ENCODE results near the genes PLK5 and AP3D1.

- PRO-cap, 8 experiments: no peak in any of the 8 experiments
Observed at GRCh38 chr19:1507579-1508598, 4.9 kb downstream of the ADAMTSL5 start.

DNA sequence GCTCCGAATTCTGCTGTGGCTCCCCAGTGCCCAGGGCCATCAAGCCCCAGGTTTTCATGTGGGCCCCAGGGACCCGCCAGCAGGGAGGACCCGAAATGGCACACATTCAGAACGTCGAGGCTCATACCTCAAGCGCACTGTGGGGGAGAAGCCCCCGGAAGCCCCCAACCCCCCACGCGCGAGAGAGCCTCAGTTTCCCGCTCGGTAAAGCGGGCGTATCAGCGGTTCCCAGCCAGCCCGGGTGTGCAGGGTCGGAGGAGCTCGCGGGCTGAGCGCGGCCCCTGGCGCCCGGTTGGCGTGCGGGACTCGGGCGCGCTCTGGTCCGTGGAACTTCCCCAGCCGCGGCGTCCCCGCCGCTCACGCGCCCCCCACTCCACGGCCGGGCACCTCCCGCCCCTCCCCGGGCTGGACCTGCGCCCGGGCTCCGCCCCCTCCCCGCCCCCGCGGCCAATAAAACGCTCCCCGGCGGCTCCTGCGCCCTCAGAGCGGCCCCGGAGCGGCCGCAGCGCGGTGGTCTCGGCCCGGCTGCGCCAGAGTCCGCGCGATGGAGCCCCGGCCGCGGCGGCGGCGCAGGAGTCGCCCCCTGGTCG is at the start of gene PLK5:
PLK5 (plus strand) TSS at position 483 of the 590 bp plus-strand sequence.
- PRO-cap, 8 experiments: peak in 1 of 8 experiments; most common plus-strand start position 483 of the sequence (in 1)

DNA sequence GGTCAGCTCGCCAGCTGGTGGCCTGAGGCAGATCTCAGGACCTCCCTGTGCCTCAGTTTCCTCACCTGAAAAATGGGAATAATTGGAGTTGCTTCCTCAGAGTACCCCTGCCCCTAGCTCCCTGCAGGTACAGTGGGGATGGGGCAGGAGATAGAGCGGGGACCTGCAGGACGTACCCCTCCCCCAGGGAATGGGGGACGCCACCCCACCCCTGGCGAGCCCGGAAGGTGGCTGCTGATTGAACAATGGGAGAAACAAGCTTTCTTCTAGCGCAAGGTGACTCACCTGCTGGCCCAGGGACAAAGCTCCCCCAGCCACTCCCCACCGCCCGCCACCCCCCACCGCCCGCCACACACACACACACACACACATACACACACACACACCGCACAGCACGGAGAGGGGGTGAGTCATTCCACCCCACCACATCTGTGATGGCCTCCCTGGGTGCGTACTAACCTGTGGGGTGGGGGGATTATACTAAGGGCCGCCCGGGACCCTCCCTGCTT is 6.2 kb upstream of the ONECUT3 start:
- PRO-cap, 8 experiments: no peak in any of the 8 experiments

- PRO-cap, 8 experiments: no peak in any of the 8 experiments
Observed at GRCh38 chr19:1881058-1881787, 4.1 kb downstream of the ABHD17A start.

DNA sequence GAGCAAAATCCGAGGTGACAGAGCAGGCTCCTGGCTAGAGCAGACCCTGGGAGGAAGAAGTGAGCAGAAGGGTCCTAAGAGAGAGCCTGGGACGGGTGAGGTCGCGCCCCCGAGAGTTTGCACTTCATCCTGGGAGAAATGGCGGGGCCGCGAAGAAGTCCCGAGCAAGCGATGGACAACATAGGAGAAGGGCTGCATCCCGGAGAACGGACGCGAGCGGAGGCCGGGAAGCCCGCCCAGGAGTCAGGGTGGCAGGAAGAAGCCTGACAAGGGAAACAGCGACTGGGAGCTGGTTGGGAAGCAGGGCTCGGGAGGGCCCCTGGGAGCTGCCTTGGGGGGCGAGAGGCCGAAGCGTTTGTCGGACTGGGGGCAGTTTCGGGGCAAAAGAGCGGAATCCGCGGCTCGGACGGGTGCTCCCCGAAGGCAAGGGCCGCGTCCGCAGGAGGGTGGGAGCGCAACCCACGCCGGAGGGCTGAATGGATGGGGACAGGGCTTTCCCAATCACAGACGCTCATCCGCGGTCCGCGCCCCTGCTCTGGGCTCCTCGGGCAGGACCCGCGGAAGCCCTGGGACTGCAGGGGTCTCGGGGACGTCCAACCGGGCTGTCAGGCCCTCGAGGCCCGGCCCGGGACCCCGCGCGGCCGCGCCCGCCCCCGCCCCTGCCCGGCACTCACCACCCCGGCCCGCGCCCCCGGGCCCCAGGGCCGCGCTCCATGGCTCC is 458 bp downstream of the ABHD17A start:
- PRO-cap, 8 experiments: peak in 2 of 8 experiments; most common plus-strand start position 81 of the sequence (in 2)

- PRO-cap, 8 experiments: peak in 3 of 8 experiments; most common plus-strand start chr19:1921994 (in 3)
Observed at GRCh38 chr19:1921848-1922105, 16.6 kb downstream of the ADAT3 start.

- PRO-cap, 8 experiments: peak in 8 of 8 experiments; most common plus-strand start chr19:1942193 (in 7); most common minus-strand start chr19:1942109 (in 5)
Observed at GRCh38 chr19:1941592-1942324, 786 bp downstream of the CSNK1G2 start.

DNA sequence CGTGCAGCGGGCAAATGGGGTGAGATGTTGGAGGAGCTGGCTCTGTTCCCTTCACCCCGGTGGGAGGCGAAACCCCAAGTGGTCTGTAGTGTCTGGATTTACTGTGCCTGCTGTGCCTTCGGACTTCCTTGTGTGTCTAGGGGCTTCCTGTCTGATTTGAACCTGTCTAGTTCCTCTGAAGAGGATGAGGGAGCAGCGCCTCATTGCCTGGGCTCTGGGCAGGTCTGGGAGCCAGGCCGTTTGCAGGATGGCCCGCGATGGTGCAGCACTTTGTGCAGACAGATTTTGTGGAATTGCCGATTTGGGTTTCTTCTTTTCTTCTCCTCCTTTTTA is 2.1 kb downstream of the CSNK1G2 start:
- PRO-cap, 8 experiments: peak in 6 of 8 experiments; most common plus-strand start position 84 of the sequence (in 3); most common minus-strand start position 80 of the sequence (in 6)

DNA sequence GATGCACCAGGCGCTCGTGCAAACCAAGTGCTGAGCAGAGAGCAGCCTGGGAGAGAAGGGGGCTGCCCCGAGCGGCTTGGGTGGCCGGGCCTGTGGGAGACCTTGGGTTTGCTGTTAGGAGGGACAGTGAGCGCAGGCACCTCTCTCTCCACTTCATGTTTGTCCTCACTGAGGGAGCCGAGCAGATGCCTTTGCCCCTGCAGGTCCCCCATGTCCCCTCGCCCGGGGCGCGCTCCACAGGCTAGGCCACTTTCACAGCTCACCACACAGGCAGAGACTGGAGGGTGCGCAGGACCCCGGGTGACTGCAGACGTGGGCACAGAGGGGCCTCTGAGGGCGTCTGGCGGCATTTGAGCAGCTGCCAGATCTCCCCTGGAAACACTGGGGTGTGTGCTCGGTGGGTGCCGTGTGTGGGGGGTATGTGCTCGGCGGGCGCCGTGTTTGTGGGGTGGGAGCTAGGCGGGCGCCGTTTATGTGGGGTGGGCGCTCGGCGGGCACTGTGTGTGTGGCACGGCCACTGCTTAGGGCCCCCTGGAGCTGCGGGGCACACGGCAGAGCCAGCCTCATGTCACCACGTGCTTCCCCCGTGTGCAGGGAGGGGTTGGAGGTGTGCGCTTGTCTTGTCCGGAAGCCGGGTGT is 16.5 kb downstream of the CSNK1G2 start:
- PRO-cap, 8 experiments: peak in 2 of 8 experiments; most common plus-strand start position 268 of the sequence (in 1)

DNA sequence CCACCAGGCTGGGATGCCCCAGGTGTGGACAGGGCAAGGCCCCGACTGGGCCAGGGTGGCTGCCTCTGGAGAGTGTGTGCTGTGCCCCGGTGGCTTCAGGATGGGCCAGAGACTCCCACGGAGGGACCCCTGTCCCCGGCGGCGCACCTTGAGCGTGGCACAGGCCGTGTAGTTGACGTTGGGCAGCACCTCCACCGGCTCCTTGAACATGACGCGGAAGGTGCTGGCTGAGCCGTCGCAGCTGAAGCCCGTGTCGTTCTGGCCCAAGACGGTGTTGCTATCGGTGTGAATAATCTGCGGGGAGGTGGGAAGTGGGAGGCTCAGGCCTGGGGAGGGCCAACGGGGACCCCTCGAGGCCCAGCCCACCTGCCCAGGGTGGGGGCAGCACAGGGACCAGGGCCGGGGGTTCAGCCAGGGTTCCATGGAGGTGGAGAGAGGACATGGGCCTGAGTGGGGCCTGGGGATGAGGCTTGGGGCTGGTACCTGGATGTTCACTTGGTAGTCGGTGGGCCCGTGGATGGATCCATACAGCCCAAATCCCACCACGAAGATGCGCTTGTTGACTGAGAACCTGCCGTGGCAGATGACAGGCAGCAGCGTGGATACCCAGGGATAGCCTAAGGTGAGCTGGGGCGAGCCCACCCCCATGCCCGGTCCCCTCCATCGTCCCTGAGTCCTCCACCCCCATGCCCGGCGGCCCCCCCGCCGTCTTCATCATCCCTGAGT is 28.7 kb downstream of the BTBD2 start:
- PRO-cap, 8 experiments: no peak in any of the 8 experiments

DNA sequence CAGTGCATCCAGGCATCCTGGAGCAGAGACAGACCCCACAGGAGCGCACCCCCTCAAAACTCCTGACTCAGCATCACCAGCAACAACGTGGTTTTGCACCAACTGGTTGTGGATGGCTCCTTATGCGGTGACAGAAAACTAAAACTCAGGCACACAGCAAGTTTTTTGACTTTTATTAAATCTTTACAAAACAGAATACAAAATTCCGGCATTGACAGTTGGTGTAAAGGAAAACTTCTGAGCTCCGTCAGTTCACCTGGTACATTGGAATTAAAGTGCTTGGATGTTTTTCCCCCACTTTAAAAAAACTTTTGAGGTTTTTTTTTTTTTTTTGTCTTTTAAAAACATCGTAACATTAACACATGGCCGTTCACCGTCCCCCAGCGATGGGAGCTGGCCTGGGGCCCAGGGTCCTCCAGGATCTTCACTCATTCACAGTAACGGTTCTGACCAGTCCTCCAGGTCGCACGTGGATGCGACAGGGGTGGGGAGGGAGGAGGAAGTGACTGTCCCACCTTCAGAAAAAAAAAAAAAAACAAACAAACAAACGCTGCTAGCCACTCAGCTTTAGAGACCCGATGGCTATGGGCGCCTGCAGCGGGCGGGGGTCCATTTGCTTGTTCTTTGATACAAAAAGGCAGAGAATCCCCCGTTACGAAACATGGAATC is 13.6 kb downstream of the MKNK2 start:
- PRO-cap, 8 experiments: peak in 6 of 8 experiments; most common minus-strand start position 430 of the sequence (in 5)

DNA sequence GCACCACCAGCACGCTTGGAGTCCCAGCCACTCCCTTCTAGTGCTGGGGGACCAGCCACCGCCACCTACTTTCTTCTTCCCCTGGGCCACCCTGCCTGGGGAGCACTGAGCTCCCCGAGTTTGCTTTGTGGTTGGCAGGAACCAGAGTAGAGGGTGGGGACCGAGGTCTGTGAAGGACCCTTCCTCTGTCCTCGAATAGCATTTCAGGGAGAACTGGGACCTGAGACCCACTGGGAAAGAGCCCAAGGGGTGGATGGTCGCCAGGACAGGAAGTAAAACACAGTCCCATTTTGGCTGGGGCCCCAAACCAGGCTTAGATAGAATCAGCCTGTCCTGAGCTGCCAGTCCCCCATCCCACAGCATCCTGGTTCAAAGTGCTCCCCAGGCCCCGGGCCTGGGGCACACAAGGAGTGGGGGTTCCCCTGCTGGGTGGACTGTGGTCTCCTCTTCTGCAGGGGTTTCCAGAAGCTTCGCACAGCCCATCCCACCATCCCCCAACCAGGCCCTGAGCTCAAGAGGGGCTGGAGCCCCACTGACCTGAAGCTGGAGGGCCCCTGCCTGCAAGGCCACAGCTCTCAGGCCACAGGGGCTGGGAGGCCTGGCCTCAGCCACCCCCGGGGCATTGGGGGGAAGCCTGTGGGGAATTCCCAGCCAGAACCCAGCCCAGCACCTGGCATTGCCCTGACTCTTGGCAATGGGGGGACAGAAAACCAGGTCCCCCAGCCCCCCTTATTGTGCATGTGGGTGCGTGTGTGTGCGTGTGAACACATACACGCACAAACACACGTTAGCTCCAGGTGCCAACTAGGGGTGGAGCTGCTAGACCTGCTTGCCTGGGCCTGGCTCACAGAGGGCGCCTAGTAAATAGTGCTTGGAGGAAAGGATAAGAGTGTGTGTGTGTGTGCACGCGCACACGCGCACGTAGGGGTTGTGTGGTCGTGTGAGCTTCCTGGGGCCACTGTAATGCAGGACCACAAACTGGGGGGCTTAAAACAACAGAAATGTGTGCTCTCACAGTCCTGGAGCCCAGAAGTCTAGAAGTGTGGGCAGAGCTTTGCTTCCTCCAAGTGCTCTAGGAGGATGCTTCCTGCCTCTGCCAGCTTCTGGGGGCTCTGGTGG is 1.0 kb upstream of the MKNK2 start:
- PRO-cap, 8 experiments: peak in 1 of 8 experiments; most common plus-strand start position 1,029 of the sequence (in 1)

- PRO-cap, 8 experiments: peak in 7 of 8 experiments; most common plus-strand start chr19:2087776 (in 4); most common minus-strand start chr19:2087740 (in 4)
Observed at GRCh38 chr19:2087538-2088280, 8.4 kb downstream of the MOB3A start.

DNA sequence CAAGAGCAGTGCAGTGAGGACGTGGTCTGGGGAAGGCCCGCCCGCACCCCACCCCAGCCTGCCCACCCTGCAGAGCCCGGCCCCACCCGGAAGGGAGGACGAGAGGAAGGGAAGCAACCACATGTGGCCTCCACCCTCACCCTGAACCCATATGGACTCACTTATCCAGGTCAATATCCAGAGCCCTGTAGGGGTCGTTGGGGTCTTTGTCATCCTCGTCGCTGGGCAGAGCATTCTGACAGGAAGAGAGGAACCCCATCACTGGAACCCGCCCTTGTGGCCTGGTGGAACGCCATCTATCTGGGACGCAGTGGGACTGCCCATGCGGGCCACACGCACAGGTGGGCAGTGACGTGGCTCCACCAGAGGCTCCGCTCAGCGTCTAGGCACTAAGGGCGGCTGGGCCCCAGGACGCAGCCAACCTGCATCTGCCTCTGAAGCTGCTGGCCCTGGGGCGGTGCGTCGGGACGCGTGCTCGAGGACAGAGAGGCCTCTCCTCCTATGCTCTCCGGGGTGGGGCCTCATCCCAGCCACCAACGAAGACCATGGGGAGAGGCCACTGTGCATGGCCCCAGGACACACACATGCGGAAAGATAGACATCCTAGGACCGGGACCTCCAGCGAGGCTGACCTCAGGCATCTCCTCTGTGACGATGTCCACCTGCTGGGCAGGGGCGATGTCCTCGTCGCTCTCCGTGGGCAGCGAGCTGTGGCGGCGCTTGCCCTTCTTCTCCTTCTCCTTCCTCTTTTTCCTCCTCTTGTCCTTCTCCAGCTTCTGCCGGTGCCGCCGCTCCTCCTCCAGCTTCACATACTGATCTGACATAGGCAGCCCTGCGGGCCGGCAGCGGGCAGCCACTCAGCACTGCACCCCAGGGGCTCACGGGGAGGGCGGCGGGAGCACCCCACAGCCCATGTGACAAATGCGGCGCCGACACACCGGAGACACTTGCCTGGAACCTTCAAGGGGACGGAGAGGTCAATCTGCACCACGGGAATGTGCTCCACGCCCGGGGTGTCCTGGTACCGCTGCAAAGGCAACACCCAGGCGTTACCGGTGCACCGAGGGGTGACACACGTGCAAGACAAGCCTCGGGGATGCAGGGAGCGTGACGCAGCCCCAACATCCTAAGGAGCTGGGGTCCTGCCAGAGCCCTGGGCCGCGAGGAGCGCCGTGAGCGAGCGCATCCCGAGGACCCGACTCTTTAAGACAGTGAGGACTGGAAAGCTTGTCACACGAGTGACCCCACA is 18.3 kb downstream of the IZUMO4 start:
- PRO-cap, 8 experiments: peak in 1 of 8 experiments; most common minus-strand start position 418 of the sequence (in 1)

- PRO-cap, 8 experiments: peak in 7 of 8 experiments; most common minus-strand start chr19:2151547 (in 5)
Observed at GRCh38 chr19:2150837-2151784, at the start of gene AP3D1. Gene AP3D1, minus strand, starts transcription at chr19:2151566.

DNA sequence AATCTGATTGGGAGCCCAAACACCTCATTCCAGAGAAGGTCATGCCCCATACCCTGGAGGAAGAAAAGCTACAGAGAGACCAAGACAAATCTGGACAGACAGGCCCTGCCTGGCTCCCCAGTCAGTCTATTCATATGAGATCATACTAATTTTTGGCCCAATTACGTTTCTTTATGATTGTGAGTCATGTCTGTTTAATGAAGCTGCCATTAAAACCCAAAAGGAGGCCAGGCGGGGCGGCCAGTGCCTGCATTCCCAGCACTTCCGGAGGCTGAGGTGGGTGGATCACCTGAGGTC is 3.3 kb upstream of the AP3D1 start:
- PRO-cap, 8 experiments: no peak in any of the 8 experiments

DNA sequence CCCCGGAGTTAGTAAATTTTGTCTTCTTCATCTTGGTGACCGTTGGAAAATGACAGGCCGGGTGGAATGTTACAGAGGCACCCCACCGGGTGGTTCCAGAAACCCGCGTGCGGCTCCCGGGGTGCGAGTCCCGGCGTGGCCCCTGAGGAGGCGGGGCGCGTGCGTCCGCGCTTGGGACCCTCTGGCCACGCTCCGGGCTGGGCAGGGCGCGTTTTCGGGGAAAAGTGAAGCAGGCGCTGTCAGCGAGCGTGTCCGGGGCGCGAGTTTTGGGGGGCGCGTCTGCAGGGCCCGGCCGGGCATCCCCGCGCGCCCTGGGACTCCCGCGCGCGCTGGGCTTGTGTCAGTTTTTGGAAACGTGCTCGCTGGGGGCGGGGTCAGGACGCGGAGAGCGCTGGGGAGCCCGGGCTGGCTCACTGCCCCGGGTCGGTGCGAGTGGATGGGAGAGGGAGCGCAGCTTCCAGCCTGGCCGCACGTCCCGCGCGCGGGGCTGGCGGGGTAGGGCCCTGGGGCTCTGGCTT is 1.3 kb downstream of the DOT1L start:
- PRO-cap, 8 experiments: peak in 8 of 8 experiments; most common plus-strand start position 413 of the sequence (in 7); most common minus-strand start position 324 of the sequence (in 3)

- PRO-cap, 8 experiments: no peak in any of the 8 experiments
Observed at GRCh38 chr19:2166440-2167070, 2.8 kb downstream of the DOT1L start.

GRCh38 chr19:2187087-2187627 is 23.4 kb downstream of the DOT1L start:
- PRO-cap, 8 experiments: no peak in any of the 8 experiments

DNA sequence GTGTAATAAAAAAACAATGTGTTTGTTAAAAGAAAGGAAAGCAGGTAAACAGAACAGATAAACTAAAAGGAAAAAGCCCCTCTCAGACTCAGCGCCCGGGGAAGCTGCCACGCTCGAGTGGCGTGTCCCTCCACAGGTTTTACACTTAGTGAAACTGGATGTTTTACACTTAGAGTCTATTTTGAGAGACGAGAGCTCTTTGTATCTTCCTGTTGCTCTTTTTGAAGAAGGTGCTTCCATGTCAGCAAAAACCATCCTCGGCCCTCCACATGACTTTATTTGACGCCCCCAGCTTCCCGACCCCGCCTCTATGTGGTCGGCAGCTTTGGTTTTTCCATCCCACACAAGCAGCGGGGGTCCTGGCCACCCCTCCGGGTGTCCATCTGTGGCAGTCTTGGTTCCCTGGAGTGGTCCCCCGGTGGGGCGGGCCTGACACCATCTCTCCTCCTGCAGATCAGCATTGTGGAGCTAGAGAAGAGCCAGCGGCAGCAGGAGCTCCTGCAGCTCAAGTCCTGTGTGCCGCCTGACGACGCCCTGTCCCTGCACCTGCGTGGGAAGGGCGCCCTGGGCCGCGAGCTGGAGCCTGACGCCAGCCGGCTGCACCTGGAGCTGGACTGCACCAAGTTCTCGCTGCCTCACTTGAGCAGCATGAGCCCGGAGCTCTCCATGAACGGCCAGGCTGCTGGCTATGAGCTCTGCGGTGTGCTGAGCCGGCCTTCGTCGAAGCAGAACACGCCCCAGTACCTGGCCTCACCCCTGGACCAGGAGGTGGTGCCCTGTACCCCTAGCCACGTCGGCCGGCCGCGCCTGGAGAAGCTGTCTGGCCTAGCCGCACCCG is 20.1 kb downstream of the PLEKHJ1 start:
- PRO-cap, 8 experiments: peak in 2 of 8 experiments; most common plus-strand start position 394 of the sequence (in 1)

Measured in peripheral blood mononuclear cell (primary cell).